ENCODE measurements around a stretch of chr15.

DNA sequence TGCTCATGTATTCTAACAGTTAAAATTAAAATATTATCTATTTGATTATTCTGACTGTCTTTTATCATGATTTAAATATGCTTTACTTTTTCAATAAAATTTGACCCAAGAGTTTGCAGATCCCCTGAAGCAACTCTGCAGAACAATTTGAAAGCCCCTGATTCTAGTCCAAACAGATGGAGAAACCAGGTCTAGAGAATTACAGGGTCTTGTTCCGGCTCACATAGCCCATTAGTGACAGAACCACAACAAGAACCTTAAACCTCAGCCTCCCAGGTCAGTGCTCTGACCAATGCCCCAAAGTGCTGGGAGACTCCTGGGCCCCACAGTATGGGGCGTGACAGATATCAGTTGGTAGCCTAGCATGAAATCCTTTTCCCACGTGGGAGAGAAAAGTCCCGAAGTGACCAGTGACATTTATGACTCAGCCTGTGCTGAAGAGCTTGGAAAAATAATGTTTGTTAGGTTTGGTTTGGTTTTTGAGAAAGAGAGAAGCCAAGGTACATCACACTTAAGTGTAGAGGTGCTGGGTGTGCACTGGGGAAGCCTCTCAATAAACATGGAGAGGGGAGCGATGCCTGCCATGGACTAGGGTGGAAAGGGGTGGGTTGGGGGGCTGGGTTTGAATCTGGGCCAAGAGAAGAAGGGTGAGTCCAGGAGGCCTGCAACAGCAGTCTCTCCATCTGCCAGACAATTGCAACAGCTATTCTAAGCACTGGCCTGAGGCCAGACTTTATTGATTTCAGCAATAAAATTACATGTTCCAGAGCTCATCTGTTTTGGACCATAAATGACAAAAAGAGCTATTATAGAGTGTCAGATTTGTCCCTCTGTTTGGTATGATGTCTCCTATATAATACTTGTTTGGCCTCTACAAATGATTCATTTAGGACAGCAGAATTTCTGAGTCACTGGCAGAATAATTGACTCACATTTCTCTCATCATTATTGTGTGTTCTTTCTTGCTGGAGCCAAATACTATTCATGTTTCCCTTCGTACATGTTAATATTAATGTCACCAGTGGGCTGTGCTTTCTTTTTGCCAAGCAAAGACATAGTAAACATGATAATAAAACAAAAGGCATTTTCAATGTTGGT lies 43.4 kb downstream of the C2CD4A start:
- PRO-cap = no peak
- CAGE, long polyA plus RNA = no peak

DNA sequence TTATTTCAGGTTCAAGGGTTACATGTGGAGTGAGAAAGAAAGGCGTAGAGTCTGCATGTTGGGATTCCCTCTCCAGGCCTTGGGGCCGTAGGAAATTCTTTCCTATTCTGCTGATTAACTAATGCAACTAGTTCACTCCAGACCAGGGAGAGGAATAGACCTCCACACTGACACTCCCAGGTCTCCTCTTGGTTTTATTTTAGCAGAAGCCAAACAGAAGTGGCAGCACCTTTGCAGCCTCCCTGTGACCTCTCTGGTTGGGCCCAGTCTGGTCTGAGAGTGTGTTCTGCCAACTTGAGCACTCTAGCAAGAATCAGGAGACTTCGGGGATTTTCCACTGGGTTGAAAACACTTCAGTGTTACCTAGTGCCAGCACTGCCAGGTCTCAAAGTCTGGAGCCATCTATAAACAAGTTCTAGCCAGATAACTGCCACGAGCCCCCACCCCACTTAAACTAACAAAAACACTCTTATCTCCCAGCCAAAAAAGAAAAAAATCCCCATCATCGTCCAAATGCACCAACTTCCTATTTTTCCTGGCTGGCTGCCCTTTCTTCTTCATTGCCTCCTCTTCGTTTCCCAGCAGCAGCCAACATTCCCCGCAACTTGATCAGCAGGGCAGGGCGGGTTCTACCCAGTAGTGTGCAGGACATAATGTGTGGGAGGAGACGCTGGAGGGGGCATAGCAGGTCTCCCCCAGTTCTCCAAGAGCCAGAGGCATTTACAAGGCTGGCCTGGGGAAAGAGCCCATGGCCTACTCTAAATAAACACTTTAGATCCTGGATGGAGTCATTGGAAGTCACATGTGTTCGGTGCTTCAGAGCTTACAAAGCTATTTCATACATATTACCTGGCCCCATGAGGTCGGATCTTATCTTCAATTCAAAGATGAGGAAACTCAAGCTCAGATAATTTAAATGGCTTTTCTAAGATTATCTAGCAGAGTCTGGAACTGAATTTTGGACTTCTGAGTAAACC lies 29.5 kb downstream of the C2CD4B start:
- PRO-cap = no peak
- CAGE, long polyA plus RNA = no peak

DNA sequence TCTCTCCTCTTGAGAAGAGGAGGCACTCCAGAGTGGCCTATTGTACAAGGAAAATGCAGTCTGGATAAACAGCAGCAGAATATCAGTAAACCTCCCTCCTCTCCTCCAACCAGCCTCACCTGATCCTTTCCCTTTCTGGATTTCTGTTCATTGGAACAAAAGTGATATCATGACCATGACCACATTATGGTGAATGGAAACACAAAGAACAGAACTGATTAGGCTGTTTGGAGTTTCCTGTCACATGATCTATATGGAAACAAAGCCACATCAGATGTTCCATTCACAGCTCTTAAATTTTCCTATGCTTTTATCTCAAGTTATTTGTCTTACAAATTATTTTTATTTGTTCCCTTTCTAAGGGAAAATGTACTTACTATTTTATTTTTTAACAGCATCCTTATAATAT lies 14.6 kb downstream of the C2CD4B start:
- PRO-cap = no peak
- CAGE, long polyA plus RNA = no peak

DNA sequence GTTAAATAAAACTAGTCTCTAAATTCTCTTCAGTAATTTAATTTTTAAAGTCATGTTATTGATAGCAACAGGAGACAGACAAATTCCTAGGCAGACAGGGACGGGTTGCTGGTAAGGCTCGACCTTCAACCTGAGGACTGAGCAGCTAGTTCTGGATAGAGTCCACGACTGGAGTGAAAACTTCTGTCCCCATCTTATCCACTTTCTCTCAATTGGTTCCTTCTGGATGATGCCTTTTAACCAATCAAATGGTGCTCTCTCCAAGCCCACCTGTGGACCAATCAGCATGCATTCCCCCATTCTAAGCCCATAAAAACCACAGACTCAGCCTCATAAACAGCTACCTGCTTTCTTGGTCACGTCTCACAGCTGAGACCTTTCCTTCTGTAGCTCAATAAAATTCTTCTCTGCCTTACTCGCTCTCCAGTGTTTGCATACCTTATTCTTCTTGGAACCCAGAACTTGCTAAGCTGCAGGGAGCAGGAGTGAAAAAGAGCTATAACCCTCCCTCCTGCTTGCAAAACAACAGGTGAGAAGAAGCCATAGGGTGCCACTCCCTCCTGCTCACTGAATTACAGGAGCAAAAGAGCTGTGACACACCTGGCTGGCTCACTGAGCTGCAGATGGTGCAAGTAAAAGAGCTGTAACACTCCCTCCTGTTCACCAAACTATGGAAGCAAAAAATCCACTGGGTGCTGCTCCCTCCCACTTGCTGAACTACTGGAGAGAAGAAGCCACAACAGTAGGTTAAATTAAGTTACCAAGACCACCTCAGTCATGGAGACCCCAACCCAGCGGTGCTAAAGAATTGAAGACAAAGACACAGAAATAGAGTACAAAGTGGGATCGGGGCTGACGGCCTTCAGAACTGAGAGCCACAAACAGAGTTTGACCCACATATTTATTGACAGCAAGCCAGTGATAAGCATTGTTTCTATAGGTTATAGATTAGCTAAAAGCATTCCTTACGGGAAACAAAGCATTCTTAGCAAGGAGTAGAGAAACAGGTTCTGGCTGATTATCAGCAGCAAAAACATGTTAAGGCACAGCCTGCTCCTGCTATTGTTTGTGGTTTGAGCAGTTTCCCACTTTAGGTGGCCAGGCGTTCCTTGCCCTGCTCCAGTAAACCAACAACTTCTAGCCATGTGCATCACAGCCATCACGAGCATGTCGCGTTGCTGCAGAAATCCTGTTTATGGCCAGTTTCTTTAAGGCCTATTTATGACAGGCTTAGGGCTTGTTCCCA lies 44.3 kb upstream of the C2CD4B start:
- PRO-cap = no peak
- CAGE, long polyA plus RNA = no peak

- PRO-cap = no peak
- CAGE, long polyA plus RNA = no peak
These were observed 614 bp upstream of the TLN2 start for GRCh38 chr15:62389630-62390242.

DNA sequence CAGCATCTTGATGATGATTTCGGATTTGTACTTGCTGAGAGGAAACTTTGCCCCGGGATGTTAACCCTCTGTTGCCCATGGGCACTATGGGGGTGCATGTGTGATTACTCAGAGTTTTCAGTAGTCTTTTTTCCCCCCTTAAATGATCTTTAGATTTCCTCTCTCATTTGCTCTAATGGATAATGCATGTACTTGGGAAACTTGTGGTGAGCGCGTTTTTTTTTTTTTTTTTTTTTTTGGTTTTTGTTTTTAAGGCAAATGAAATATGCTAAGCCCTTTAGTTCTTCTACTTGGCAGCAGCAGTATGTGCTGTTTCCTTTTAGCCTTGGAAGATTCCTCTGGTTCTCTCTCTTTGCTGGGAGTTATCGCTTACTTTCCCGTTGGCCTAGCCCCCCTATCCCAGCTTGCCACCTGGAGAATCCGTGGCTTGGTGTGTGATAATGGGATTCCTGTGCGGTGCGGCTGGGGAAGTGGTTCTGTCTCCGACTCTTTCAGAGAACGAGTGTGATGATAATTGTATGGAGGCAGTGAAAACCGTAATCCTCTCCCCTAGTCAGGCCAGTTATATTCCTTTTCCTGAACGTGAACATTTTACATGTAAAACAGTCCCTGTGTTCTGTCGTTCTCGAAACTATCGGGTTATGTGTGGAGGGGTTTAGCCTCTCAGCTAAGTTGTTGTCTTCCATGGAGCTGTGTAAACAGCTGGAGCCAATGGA lies 74.7 kb downstream of the TLN2 start:
- PRO-cap = no peak
- CAGE, long polyA plus RNA = no peak

GRCh38 chr15:62567234-62567706 lies 176.9 kb downstream of the TLN2 start:
- PRO-cap = no peak
- CAGE, long polyA plus RNA = no peak

- PRO-cap = no peak
- CAGE, long polyA plus RNA = no peak
These were observed 262.8 kb downstream of the TLN2 start for GRCh38 chr15:62653041-62653660.

- PRO-cap = no peak
- CAGE, long polyA plus RNA = no peak
These were observed 300.0 kb upstream of the TPM1 start for GRCh38 chr15:62742313-62743175.

DNA sequence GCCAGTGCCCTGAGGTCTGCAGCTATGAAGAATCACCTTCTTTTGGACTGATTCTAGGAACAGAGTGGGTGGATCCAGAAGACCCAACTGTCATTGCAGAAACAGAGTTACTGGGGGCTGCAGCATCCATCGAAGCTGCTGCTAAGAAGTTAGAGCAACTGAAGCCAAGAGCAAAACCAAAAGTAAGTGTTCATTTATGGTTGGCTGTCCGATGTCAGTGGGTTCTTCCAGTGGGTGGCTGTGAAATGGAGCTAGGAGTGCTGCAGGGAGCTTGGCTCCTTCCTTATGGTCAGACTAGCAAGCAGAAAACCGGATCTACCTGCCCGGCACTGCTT lies 222.2 kb upstream of the TPM1 start:
- PRO-cap = no peak
- CAGE, long polyA plus RNA = no peak

DNA sequence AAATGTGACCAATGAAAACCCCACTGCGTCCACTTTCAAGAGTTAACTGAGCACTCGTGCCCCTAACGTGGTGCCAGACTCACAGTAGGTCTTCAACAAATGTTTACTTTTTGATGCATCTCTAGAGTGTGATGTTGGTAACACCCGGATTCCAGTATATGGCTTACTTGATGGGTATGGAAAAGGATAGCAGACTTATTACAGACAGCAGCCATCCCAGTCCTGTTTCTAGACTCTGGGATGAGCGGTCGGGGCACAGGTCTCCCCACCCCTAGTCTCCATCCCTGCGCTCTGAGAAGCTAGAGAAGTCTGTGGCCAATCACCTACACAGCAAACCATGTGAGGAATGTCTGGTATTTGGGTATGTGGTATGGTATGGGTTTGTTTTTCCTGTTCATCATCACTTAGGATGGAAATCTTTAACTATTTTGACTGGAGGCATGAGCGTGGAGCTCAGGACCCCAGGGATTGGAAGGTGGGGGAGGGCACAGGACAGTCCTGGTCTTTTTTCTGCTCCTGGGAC lies 191.9 kb upstream of the TPM1 start:
- PRO-cap = no peak
- CAGE, long polyA plus RNA = no peak

GRCh38 chr15:62874845-62875718 lies 167.5 kb upstream of the TPM1 start:
- PRO-cap = no peak
- CAGE, long polyA plus RNA = no peak

GRCh38 chr15:62895675-62896505 lies 146.7 kb upstream of the TPM1 start:
- PRO-cap = no peak
- CAGE, long polyA plus RNA = no peak

- PRO-cap = no peak
- CAGE, long polyA plus RNA = no peak
These were observed 23.0 kb upstream of the TPM1 start for GRCh38 chr15:63019438-63020110.

GRCh38 chr15:63044506-63045242 lies 2.1 kb downstream of the TPM1 start:
- PRO-cap = no peak
- CAGE, long polyA plus RNA = no peak

DNA sequence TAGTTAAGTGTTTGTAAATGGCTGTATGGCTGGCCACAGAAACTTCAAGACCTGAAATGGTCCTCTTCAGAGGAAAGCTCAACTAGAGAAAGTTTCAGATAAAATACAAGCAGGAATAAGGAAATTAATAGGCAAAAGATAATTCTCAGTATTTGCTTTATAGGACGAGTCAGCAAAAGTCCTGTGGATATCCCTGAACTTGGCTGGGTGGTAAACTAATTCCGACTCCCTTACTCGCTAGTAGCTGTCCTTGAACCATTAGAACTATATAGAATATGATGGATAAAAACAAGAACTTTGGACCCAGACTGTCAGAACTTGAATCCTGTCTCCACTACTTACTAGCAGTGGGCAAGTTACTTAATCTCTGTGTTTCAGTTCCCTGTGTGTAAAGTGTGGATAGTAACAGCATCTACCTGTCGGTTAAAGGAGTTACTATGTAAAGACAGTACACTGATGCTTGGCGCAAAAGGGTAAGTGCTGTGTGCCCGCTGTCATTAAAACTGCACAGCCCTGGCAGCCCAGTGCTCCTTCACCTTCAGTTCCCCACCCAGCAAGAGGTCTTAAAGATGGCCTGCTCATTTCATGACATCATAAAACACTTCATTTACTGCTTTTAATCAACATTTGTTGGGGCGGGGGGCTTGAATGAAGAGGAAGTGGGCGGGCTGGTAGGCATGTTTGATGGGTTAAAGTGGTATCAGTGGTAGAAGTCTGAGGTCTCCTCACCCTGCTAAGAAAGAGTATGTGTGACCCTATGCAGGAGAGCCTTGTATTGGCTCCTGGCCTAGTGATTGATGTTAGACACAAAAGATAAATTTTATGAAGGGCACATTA lies 7.3 kb downstream of the TPM1 start:
- PRO-cap = no peak
- CAGE, long polyA plus RNA = no peak

DNA sequence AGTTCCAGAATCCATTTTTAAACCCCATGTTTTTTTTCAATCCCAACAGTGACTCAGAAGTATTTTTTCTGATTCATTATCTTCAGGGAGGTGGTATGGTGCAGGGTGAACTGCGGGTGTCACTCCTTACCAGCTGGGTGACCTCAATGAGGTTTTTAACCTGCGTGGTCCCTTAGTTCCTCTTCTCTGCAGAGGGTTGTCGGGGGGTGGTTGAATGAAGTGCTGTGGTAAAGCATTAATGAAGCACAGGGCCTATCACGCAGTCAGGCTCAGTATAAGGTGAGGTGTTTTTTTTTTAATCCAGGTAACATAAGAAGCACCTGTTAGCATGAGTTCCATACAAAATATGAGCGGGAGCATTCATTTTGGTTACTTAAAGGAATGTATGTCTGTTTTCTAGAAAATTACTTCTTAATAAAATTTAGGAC lies 14.4 kb downstream of the RAB8B start:
- PRO-cap = no peak
- CAGE, long polyA plus RNA = no peak

DNA sequence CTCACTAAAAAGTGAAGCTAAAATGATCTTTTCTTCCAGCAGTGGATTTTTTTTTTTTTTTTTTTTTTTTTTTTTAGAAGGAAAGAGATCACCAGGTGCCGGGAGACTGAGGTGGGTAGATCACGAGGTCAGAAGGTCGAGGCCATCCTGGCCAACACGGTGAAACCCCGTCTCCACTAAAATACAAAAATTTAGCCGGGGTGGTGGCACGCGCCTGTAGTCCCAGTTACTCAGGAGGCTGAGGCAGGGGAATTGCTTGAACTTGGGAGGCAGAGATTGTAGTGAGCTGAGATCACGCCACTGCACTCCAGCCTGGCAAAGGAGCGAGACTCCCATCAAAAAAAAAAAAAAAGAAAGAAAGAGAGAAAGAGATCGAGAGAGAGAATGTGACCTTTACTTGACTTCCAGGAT lies 29.6 kb downstream of the RAB8B start:
- PRO-cap = unidirectional peak, plus-strand start at position 190 of the sequence
- CAGE, long polyA plus RNA = no peak

GRCh38 chr15:63221342-63221919 lies 32.0 kb downstream of the RAB8B start:
- PRO-cap = no peak
- CAGE, long polyA plus RNA = no peak

- PRO-cap = no peak
- CAGE, long polyA plus RNA = no peak
These were observed 26.3 kb downstream of the CA12 start for GRCh38 chr15:63355410-63355696.